Pulmonary lymph node (tissue), 1 donor: ENCODE measurements around a stretch of chr5.

DNA sequence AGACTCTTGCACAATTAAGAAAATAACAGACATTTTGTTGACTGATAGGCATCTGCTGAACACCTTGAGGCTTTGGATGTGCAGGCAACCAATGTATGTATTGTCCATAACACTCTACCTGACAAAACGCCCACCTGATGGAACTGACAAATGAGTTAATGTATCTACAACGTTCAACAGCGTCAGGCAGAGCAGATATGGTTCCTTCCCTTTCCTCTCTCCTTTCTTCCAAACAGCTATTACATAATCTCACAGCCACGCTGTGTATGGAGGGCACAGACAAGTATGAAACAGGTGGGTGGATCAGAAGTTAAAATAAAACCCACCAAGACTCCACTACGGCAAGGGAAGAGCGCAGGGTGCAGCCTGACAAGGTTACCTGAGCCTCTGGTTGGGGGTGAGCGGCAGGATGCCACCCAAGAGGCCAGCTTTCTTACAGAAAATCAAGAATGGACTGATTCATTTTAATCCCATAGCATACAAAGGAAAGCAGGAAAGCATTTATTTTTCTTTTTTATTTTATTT lies 105.9 kb downstream of the SERINC5 start:
- PRO-cap: no peak

GRCh38 chr5:80189124-80189640 lies 66.7 kb downstream of the SERINC5 start:
- PRO-cap: unidirectional peak, plus-strand start at chr5:80189255

GRCh38 chr5:80189641-80190362 lies 66.0 kb downstream of the SERINC5 start:
- PRO-cap: no peak

GRCh38 chr5:80624093-80624422 lies 30.4 kb upstream of the MSH3 start:
- PRO-cap: no peak

DNA sequence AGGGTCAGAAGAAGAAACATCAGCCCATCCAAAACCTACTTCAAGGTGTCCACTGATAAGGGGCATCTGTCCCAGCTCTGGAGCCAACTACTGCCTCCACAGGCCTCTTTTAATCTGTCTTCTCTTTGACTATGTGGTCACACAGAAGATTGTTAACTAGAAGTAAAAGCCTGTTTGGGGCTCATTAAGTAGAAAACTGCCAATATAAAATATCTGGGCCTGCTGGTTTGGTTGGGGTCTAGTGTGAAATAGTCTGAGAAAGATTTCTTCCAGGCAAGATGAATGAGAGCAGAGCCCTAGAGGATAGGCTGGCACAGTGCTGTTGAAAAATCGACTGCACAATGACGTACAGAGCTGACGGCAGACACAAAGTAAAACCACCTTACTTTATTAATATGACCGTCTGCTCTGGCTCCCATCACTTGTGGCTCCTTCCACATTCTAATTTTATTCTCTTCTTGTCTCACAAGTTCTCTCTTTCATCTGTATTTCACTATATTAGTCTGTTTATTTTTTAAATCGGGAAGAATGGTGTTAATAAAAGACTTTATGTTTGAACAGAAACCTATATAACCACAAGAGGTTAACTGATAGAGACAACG lies 22.9 kb upstream of the MSH3 start:
- PRO-cap: no peak

- PRO-cap: no peak
Measured at GRCh38 chr5:80632010-80632232, 22.5 kb upstream of the MSH3 start.

GRCh38 chr5:80641007-80641347 lies 13.5 kb upstream of the MSH3 start:
- PRO-cap: no peak

- PRO-cap: no peak
Measured at GRCh38 chr5:80967079-80967847, 7.1 kb downstream of the RASGRF2 start.

DNA sequence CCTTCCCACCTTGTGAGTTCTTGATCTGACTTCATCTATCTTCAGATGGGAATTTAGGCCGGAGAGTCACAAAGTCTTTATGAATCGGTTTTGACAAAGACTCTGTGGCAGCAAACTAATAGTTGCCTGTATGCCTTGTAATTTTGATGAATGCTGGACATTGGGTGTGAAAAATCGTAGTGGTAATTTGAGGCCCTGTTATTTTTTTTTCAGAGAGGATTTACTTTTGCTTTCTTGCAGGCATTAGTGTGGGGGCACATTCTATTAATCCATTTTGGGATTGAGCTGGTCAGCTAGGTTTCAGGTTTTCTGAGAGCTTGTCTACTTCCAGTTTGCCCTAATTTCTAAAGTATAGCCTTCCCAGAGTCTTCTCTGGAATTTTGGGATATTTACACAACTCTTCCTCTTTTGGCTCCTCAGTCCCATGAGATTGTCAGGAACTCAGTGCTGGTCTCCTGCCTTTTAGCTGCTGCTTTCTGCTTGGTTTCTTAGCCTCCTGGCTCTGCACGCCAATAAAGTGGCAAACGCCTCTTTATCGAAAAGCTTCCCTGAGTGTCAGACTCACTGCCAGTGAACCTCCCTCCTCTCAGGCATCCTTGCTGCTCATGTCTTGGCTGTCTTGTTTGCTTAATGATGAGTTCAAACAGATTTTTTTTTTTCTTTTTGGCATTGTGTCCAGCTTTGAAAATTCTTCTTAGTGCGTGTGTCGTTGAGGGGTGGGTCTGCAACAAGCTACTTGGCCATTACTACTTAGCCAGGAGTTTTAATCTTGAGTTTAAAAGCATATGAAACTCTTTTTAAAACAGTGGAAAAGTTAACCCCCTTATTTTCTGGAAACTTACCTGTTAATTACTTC lies 14.7 kb downstream of the RASGRF2 start:
- PRO-cap: no peak

- PRO-cap: no peak
Measured at GRCh38 chr5:80984231-80984474, 24.0 kb downstream of the RASGRF2 start.

- PRO-cap: no peak
Measured at GRCh38 chr5:80985492-80985984, 25.4 kb downstream of the RASGRF2 start.

DNA sequence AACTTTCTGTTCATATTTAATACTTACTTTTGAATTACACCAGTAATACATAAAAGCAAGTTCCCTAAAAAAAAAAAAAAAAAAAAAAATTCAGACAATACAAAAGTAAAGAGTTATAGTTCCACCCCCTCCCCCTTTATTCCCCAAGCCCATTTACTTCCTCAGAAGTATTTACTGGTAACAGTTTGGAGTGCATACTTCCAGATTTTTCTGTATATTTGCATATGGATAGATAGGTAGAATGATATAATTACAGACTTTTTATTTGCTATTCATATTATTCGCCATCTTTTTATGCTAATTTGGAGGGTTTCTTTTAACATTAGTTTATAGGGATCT lies 88.9 kb downstream of the RASGRF2 start:
- PRO-cap: no peak

GRCh38 chr5:81234680-81235698 lies 1.9 kb downstream of the CKMT2 start:
- PRO-cap: no peak

GRCh38 chr5:81342505-81342792 lies 41.1 kb downstream of the ZCCHC9 start:
- PRO-cap: no peak

- PRO-cap: no peak
Measured at GRCh38 chr5:81397223-81397685, 3.3 kb upstream of the ACOT12 start.

DNA sequence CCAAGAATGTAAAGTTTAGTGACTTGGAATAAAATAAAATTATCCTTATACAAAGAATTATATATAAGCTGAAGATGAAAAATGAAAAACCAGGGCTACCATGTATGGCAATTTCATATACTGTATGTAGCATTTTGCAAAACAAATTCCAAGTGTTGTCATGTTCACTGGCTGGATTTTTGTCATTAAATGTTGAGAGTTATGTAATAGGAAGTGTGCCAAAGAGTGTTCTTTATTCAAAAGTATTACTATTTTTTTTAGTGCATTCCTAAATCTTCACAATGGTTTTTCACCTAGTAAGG lies 5.0 kb upstream of the SSBP2 start:
- PRO-cap: no peak

DNA sequence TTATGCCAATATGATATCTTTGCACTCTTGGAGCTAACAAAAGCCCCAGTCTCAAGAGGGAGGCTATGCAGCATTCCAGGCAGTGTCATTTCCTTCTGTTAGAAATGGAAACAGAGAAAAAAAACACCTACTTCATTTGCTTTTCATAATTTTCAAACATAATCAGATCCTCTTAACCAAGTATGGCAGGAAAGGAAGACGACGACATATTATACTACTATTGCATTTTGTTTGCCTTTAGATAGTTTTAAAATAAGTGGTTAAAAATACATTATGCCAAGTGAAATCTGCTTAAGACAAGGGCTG lies 5.3 kb upstream of the SSBP2 start:
- PRO-cap: no peak

DNA sequence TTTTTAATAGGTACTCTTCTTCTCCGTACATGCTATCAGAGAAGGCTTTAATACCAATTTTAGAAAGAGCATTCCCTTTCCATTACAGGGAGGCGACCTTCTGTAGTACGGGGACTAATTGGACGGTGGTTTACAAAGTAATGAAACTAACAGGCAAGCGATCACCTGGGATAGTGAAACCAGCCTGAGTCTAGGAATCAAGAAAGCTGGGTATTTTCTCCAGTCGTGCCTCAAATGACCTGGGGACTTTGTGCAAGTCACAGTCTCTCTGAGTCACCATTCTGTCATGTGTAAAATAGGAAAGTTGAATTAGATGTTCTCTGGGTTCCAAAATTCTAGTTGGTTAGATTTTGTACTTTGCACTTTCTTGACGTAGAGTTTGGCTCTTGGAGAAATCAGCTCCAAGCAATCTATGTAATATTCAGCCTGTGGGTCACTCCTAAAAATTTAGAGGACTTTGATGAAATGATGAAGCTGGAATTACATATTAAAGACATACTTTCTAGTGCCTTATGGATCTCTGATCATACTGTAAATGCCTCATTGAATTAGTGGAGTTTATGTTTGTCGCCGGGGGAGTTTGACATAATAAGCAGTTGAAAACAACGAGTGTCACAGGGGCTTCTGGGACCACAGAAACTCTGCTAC lies 22.8 kb upstream of the SSBP2 start:
- PRO-cap: no peak

DNA sequence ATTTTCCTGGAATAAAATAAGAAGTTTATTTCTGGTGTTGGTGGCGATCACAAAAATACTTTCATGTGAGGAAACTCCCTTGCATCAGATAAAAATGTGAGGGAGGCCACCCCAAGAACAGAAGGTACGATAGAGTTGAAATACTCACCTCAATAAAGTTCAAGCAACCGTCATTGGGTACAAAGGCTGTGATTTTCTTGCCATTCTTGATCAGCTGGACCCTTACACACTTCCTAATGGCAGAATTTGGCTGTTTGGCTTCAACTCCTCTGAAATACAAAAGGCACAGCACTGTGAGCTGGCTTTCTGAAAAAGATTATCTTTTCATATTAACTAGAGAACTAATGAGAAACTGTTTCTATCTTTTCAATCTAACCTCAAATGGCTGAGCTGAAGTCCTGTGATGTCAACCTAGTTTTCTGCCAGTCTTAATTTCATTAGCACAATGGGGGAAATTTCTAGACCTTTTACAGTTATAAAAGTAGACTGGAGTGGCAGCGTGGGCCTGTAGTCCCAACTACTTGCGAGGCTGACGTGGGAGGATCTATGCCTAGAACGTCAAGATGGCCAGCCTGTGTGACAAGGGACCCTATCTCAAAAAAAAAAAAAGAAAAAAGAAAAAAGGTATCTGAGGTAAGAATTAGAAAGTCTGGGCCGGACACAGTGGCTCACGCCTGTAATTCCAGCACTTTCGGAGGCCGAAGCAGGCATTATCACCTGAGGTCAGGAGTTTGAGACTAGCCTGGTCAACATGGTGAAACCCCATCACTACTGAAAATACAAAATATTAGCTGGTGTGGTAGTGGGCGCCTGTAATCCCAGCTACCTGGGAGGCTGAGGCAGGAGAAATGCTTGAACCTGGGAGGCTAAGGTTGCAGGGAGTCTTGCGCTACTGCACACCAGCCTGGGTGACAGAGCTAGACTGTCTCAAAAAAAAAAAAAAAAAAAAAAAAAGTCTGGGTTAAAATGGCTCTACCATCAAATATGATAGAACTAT lies 1.6 kb downstream of the RPS23 start:
- PRO-cap: no peak

GRCh38 chr5:82279395-82280444 lies 1.6 kb upstream of the RPS23 start:
- PRO-cap: no peak